Colon Carcinoma Metastatic in the Lung (tissue), 2 donors: ENCODE results near the genes SLC35F1, FAM184A and PKIB.

GRCh38 chr6:117906741-117907379, at the start of gene SLC35F1:
SLC35F1 (plus strand) TSS chr6:117907264.
- PRO-cap, 2 experiments: no peak in any of the 2 experiments

GRCh38 chr6:118286006-118286523, 262.0 kb upstream of the PLN start:
- PRO-cap, 2 experiments: no peak in any of the 2 experiments

- PRO-cap, 2 experiments: no peak in any of the 2 experiments
Measured at GRCh38 chr6:118295247-118295871, 252.7 kb upstream of the PLN start.

- PRO-cap, 2 experiments: no peak in any of the 2 experiments
Measured at GRCh38 chr6:118664902-118665505, 13.6 kb upstream of the CEP85L start.

DNA sequence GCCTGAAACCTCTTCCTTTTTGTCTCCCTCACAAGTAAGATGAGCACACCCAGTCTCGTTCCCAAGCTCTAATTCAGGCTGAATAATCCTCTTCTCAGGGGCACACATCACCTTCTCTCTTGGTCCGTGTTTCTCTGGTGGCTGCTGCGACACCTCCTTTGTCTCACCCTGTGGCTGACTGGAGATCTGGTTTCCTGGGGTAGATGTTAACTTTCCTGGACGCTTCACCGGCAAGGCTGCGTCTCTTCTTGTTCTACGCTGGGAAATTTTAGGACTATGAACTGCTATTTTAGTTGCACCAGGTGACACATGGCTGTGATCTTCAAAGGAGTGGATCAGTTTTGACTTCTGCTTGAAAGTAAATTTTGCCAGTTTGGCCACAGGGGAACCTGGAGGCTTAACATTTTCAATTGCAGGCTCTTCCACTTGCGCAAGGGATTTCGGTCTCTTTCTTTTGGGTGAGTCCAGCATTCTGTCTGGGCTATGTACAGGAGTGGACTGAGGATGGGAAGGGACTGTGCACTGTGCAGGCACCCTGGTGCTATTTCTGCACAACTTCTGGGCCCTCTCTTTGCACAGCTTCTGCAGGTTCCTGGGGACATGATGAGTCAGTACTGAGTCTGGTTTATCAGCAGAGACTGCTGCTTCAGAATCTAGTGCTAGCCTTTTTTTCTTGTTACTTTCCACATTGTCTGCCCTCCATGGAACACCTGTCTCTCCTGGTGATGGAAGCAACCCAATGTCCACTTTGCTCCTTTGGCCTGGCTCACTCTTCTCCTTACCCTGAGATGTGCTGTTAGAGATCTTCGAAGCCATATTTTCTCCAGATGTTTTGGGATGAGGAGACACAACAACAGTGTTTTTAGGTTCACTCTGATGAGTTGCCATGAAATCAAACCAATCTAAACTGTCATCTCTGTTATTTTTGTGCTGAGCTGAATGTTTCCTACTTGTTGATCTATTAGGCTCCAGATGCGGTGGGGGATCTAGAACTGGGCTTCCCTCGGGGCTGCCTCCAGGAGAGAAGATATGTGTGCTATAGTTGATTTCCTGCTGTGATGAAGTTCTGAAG, 78.5 kb upstream of the ASF1A start:
- PRO-cap, 2 experiments: no peak in any of the 2 experiments

- PRO-cap, 2 experiments: peak in 2 of 2 experiments; most common plus-strand start chr6:118895239 (in 1); most common minus-strand start chr6:118895109 (in 1)
Measured at GRCh38 chr6:118894838-118895465, 1.0 kb downstream of the ASF1A start.

GRCh38 chr6:119078373-119078910, at the start of gene FAM184A:
FAM184A (minus strand) TSS chr6:119078664.
- PRO-cap, 2 experiments: peak in 2 of 2 experiments; most common plus-strand start chr6:119078821 (in 1); most common minus-strand start chr6:119078655 (in 2)

GRCh38 chr6:119129795-119130504, 51.5 kb upstream of the FAM184A start:
- PRO-cap, 2 experiments: no peak in any of the 2 experiments

- PRO-cap, 2 experiments: no peak in any of the 2 experiments
Measured at GRCh38 chr6:119454666-119455146, 105.1 kb upstream of the MAN1A1 start.

DNA sequence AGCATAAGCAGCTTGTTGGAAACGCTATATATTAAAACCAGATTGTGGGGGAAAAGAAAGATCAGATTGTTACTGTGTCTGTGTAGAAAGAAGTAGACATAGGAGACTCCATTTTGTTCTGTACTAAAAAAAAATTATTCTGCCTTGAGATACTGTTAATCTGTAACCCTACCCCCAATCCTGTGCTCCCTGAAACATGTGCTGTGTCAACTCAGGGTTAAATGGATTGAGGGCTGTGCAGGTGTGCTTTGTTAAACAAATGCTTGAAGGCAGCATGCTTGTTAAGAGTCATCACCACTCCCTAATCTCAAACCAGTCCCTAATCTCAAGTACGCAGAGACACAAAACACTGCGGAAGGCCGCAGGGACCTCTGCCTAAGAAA, 402.9 kb downstream of the TBC1D32 start:
- PRO-cap, 2 experiments: no peak in any of the 2 experiments

- PRO-cap, 2 experiments: no peak in any of the 2 experiments
Measured at GRCh38 chr6:121043634-121044102, 290.6 kb downstream of the TBC1D32 start.

DNA sequence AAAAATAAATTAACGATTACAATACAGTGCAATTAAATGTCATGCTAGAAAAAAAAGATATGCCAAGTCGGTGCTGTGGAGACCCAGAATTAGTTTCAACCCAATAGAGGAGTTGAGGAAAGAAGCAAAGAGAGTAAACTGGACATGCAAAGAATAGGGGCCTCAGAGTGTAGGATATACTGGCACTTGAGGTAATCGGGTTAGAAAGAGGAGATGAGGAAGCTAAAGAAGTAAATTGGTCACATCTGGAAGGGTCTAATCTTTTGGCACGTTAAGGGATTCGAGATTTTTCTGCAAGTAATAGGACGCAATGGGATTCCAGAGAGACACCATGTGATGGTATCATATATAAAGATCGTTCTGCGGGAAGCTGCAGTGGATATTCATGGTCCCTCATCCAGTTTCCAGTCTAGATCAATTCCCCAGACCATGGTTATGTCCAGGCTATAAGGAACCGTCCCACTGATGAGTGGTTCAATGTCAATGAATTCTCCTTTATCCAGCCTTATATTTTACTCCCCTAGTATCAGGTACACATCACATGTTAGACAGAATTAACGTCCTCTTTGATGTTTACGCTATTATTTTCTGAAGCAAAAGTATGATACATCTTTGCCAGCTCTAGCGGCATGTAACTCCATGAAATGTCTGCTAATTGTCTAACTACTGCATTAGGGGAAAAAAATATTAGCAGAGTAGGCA, 986 bp upstream of the TBC1D32 start:
- PRO-cap, 2 experiments: no peak in any of the 2 experiments

GRCh38 chr6:121780775-121781407, 345.4 kb downstream of the GJA1 start:
- PRO-cap, 2 experiments: no peak in any of the 2 experiments

- PRO-cap, 2 experiments: no peak in any of the 2 experiments
Measured at GRCh38 chr6:121849536-121850023, 414.1 kb downstream of the GJA1 start.

GRCh38 chr6:122280146-122281168, 119.0 kb upstream of the HSF2 start:
- PRO-cap, 2 experiments: no peak in any of the 2 experiments

DNA sequence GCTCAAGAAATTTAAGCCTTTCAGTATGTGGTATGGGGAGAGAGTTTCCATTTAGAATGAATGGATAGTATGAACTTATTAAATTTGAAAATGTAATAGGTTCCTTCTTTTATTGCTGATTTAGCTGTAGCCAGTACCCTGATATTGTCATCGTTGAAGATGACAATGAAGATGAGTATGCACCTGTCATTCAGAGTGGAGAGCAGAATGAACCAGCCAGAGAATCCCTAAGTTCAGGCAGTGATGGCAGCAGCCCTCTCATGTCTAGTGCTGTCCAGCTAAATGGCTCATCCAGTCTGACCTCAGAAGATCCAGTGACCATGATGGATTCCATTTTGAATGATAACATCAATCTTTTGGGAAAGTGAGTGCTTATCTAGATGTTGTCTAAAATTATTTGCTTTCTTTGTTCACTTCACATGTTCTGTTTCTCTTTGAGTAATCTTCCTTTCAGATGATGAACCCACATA, 23.2 kb downstream of the HSF2 start:
- PRO-cap, 2 experiments: no peak in any of the 2 experiments

GRCh38 chr6:122568429-122568769, 41.8 kb upstream of the PKIB start:
- PRO-cap, 2 experiments: no peak in any of the 2 experiments

- PRO-cap, 2 experiments: peak in 2 of 2 experiments; most common plus-strand start chr6:122610130 (in 2); most common minus-strand start chr6:122610066 (in 1)
Measured at GRCh38 chr6:122609797-122610609, at the start of gene PKIB. PKIB (plus strand) TSS chr6:122610405.

GRCh38 chr6:122610610-122611238, 519 bp downstream of the PKIB start:
- PRO-cap, 2 experiments: peak in 1 of 2 experiments; most common minus-strand start chr6:122610893 (in 1)

DNA sequence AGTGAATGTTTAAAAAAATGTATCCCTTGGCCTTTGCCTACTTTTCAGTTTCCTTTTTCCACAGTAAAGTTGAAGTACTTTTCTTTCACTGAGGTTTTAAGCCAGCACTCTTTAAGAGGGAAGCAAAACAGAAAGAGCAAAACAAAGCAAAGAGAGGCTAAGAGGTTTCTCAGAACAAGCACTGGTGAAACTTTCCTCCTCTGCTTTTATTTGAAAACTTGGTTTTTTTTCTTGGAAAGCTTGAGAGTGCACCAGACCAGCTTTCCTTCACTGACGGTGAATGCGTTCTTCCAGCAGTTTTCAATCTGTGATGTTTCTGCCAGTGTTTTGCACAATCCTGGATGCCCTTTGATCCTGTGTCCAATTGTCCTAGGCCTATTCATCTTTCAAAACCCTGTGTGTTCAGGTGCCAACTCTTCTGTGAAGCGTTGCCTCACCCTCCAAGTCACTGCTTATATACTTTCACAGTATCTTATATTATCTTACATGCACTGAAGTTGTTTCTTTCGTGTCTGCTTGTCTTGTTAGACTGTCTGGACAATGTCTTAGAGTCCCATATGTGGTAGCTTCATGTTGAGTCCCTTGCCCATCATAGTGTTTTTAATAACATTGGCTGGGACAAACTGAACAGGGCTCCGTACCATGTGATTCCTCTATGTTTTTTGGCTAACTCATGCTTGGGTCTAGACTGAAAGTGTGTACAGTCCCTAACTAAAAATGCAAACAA, 1.8 kb downstream of the RNF217 start:
- PRO-cap, 2 experiments: peak in 2 of 2 experiments; most common minus-strand start position 272 of the sequence (in 2)